Mesothelial cell of epicardium (in vitro differentiated cells): Measurements from ENCODE around the genes HLA-DPB1 and VPS52.

- PRO-cap = no peak
Measured at GRCh38 chr6:32604290-32605355, 15.0 kb upstream of the HLA-DRB1 start.

DNA sequence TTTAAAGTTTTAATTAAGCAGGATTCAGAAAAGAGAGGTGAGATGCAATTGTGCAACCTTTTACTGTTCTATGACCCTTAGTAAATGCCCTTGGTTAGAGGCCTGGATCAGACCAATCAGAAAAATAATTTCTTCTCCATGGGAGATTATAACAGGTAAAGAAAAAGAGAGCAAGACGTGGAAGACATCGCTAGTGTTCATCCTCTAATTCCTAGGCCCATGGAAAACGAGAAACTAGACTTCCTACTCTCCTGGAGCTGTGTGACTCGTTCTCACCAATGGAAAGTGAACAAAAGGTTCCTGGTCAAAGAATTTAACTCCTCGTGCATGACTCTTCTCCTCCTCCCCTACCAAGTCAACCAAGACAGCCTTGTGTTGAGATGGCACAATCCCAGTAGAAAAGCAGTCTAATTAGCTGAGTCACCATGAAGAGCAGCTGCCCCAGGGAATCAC is 2.7 kb upstream of the HLA-DOB start:
- PRO-cap = no peak

DNA sequence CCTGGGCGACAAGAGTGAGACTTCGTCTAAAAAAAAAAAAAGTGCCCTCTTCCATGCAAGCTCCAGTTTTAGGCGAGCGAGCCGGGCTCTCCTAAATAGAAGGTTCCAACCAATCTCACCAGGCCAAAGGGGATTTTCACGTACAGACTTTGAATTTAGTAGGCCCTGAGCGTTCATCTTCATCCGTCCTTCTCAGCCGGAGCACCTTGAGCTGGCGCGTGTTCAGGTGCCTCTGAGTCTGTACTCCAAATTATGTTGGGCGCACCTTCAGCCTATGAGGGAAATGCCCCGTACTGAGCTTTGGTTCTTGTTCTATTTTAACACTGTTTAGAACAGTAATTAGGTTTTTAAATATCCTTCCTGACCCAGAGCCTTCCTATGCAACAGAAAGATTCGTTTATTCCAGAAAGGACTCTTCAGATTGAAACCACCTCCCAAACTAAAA is 863 bp upstream of the TAP2 start:
- PRO-cap = no peak

DNA sequence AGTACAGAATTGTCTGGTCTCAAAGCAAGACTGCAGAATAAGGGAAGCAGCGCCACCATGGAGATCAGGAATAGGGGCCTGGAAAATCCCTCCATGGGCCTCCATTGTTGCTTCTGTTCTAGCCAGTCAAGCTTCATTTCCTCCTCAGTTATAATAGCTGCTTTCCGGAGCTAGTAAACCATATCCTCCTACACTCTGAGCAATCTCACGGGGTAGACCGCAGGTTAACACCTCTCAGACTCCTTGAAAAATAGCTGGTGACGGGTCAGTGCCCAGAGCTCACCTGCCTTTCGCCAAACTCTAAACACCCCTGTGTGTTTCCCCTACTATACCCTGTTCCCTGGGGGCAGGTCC is 604 bp upstream of the HLA-DMB start:
- PRO-cap = no peak

- PRO-cap = unidirectional peak, minus-strand start at chr6:32973268
Measured at GRCh38 chr6:32972784-32973694, 4.6 kb downstream of the BRD2 start.

GRCh38 chr6:33072398-33073232 is 3.2 kb upstream of the HLA-DPB1 start:
- PRO-cap = no peak

GRCh38 chr6:33075150-33076285 is at the start of gene HLA-DPB1:
TSS of gene HLA-DPB1 (plus strand) at chr6:33075990.
- PRO-cap = no peak

DNA sequence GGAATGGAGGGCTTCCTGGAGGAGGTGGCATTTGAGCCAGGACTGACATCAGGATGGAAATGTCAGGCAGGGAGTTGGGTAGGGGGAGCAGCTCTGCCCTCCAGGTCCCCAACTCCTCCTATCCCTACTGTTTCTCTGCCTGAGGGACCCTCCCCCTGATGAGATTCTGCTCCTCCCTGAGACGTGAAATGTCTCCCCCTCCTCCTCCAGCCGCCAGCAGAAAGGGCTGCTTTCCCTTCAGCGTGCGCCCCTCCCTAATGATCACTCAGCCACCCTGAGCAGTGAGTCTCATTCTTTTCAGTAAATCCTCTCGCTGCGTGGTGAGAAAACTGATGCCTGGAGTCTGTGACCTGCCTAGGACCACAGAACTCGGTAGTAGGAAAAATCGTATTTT is 40.7 kb downstream of the HLA-DPB1 start:
- PRO-cap = no peak

DNA sequence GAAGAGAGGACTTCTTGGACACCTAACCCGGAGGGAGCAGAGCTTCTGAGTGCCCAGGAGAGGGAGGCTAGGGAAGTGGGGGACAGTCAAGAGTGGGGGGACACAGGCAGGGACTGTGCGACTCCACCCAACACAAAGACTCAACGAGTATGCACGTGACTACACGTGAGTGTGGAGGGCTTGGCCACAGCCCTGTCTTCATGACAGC is 30.3 kb downstream of the COL11A2 start:
- PRO-cap = no peak

GRCh38 chr6:33271524-33272200 is at the start of gene VPS52:
TSS of gene VPS52 (minus strand) at chr6:33271876.
- PRO-cap = unidirectional peak, plus-strand start at chr6:33271635; unidirectional peak, minus-strand start at chr6:33271676; bidirectional peak, plus-strand start at chr6:33271702, minus-strand start at chr6:33271676; bidirectional peak, plus-strand start at chr6:33272077, minus-strand start at chr6:33271924

GRCh38 chr6:33272201-33272835 is 443 bp downstream of the RPS18 start:
- PRO-cap = no peak

GRCh38 chr6:33299278-33299694 is 544 bp upstream of the RGL2 start:
- PRO-cap = bidirectional peak, plus-strand start at chr6:33299454, minus-strand start at chr6:33299359

GRCh38 chr6:33313727-33313953 is 238 bp downstream of the TAPBP start:
- PRO-cap = no peak

GRCh38 chr6:33316496-33317147 is 922 bp downstream of the ZBTB22 start:
- PRO-cap = no peak

DNA sequence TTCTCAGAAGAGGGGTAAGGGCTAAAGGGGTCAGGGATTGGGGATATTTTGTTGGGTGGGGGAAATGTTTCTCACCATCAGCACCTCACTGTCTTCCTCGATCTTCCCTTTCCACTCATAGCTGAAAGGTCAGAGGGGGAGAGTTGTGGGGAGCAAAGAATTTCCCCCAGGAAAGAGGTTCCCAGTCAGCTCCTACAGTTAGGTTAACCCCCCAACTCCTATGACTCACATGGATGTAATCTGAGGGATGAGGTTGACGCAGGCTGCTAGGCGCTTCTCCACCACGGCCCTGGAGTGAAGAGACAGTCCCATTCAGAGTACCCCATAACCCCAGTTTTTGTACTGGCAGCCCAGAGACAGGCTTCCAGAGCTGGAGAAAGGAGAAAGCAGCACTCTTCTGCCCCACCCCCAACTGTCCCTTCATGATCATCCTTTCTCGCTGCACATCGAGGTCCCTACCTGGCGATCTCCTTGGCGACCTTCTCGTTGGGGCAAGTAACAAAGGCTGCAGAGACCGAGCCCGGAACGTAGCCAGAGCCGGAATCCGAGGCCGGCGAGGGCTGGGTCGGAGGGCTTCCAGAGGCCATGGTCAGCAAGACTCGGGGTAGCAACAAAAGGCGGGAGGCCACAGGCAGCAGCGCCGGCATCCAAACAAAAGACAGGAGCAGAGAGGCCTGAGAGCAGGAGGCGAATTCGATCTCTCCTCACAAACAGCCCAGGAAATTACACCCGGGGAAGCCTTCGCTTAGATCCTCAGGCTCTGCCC is 702 bp downstream of the CUTA start:
- PRO-cap = no peak

GRCh38 chr6:33418567-33418776 is 565 bp upstream of the CUTA start:
- PRO-cap = no peak

DNA sequence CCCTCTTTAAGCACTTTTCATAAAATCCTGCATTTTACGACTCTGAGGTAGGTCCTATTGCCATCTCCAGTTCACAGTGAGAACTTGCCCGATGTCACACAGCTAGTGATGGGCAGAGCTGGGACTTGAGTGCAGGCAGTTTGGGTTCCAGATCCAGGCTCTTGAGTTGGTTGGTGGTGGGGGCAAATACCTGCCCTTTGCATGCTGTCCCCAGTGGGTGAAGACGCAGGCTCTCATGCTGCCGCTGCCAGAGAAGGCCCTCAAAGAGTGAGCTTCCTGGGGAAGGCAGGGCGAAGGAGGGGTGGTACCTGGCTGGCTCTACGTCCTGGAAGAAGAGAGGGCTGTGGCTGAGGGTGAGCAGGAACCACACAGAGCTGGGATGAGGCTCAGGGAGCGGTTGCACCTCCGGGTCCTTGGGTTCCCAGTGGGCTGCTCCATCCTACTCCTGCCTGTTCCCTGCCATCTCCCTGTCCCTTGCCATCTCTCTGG is 6.1 kb upstream of the BAK1 start:
- PRO-cap = no peak

DNA sequence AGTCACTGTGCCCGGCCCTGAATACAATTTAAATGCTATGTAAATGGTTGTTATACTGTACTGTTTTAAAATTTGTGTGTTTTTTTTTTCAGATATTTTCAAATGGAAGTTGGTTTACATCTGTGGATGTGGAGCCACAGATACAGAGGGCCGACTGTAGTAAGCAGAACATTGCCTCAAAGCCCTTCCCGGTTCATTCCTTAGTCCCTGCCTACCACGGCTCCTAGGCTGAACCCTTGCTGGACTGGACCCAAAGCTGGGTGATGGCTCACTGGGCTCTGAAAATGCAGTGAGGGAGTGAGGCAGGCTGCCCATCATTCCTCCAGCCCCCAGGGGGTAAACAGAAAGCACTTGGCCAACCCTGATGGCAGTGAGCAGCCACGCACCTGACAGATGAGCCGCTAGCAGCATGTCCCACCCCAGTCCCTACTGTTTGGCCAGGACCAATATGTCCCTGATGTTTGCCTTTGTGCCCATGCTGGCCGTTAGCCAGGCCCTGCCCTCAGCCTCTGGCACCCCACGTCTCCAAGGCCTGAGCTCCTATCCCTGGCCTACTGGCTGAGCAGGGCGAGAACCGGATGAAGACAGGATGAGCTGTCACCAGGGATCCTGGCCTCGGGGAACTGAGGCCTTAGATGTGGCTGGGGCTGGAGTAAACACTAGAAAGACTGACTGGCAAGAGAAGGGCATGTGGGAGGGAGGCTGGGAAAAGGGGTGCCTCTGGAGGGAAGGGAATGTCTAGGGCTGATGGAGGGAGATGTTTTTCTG is 19.4 kb upstream of the BAK1 start:
- PRO-cap = no peak

- PRO-cap = no peak
Measured at GRCh38 chr6:33656779-33657247, 35.7 kb downstream of the ITPR3 start.

GRCh38 chr6:33675487-33676115 is 35.9 kb downstream of the UQCC2 start:
- PRO-cap = no peak